AG08470 (cell line): ENCODE results near the genes HMGXB4, MB and APOL1.

GRCh38 chr22:32815448-32816216 lies 14.1 kb downstream of the TIMP3 start:
- RRBS: no CpG with 5 or more reads among the region's 8 CpGs

GRCh38 chr22:32831624-32832659 lies 30.4 kb downstream of the TIMP3 start:
- RRBS: no CpG with 5 or more reads among the region's 8 CpGs

GRCh38 chr22:33492097-33492817 lies 428.0 kb downstream of the LARGE1 start:
- RRBS: no CpG with 5 or more reads among the region's 7 CpGs

GRCh38 chr22:33841575-33842097 lies 78.6 kb downstream of the LARGE1 start:
- RRBS: no CpG with 5 or more reads among the region's 4 CpGs

- RRBS: no CpG with 5 or more reads among the region's 3 CpGs
These were observed 316.2 kb upstream of the LARGE1 start for GRCh38 chr22:34236540-34236870.

GRCh38 chr22:34627128-34627587 lies 438.8 kb upstream of the ISX start:
- RRBS: no CpG with 5 or more reads among the region's 3 CpGs

DNA sequence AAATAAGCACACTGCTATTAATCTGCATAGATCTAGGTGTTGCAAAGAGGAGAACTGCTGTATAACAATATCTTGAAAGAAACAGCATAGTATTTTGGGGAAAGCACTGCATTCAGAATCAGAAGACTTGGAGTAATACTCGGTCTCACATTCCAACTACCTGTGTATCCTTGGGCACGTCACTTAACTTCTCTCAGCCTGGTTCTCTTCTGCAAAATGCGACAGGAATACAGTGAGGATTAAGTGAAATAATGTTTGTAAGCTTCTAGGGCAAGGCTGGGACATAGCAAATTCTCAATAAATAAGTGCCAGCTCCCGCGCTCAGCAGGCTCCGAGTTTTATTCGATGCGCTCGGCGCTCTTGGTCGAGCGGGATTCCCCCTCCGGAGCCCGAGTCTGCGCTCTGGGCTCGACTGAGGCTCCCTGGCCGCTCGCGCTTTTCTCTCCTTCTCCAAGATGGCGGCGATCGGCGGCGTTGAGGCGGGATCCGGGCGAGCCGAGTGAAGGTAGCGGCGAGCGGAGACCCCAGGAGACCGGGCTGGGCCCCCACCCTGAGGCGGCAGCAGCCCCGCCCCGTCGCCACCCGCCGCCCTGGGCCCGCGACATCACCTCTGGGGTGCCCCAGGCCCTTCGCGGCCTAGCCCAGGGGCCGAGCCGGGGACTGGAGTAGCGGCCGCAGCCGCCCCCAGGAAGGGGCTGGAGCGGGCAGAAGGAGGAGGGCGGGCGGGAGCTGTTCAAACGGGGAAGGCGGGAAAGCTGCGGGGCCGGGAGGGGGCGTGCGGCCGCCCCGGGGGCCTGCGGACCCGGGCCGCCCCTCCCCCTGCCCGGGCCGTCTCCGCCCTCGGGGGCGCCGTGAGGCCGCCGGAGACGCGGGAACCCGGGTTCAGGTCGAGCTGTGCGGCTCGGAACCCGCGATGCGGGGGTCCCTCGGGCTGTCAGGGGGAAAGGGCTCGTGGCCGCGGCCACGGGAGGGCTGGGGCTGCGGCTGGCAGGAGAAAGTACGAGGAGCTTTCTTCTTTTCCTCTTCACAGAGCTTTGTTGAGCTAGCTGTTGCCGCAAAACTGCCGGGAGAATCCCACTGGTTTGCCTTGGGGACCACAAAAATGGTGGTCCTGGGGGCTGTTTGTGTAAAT lies at the start of gene HMGXB4:
Gene HMGXB4, plus strand, starts transcription at position 441 of the 1,132 bp plus-strand sequence.
- RRBS: 2% methylated on average over 30 of the region's 87 CpGs

- RRBS: no CpG with 5 or more reads among the region's 12 CpGs
These were observed 7.8 kb downstream of the HMGXB4 start for GRCh38 chr22:35264852-35265805.

DNA sequence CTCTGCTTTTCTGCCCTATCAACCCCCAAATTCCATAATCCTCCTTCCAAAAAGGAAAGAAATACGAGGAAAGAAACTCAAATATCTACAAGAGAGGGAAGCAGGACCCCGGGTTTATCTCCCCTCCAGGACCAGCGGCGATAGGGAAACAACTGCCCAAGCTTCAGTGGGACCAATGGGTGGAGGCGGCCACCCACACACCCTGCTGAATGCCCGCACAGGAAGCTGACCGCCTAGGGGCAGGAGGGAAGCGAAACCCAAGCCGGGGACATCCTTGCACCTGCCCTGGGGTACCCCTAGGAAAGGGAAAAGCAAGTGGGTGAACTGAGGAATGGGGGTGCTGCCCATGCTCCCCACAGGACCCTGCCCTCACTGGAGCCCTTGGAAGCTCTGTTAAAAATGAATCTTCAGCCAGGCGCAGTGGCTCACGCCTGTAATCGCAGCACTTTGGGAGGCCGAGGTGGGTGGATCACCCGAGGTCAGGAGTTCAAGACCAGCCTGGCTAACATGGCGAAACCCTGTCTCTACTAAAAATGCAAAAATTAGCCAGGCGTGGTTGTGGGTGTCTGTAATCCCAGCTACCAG lies 27.5 kb upstream of the HMOX1 start:
- RRBS: no CpG with 5 or more reads among the region's 16 CpGs

GRCh38 chr22:35426237-35427173 lies 26.6 kb downstream of the MCM5 start:
- RRBS: no CpG with 5 or more reads among the region's 12 CpGs

- RRBS: 90% methylated on average over 3 of the region's 20 CpGs
These were observed at the start of gene MB for GRCh38 chr22:35616699-35618013. Gene MB (minus strand): TSS chr22:35617329.

- RRBS: no CpG with 5 or more reads among the region's 7 CpGs
These were observed 49.2 kb downstream of the APOL5 start for GRCh38 chr22:35766719-35767369.

DNA sequence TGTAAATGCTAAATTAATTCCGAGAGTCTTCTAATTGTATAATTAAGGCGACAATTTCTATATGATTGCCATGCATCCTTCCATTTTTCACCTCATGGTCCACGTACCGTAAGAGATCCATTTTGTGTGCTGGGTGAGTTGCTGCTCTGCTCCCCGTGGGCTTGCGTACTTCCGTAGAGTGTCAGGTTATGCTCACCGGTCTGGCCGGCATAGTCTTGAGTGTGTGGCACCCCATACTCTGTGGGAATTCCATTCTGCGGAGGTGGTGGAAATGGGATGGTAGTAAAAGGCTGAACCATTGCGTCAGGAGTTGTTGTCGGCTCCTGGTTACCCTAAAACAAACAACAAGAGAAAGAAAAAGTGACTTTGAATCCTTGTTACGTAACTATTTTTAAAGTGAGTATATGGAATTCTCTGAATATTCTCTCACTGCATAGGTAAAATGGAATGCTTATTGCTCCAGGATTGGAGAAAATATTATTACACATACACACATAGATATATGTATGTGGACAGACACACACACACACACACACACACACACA lies 92.1 kb downstream of the APOL5 start:
- RRBS: no CpG with 5 or more reads among the region's 13 CpGs

DNA sequence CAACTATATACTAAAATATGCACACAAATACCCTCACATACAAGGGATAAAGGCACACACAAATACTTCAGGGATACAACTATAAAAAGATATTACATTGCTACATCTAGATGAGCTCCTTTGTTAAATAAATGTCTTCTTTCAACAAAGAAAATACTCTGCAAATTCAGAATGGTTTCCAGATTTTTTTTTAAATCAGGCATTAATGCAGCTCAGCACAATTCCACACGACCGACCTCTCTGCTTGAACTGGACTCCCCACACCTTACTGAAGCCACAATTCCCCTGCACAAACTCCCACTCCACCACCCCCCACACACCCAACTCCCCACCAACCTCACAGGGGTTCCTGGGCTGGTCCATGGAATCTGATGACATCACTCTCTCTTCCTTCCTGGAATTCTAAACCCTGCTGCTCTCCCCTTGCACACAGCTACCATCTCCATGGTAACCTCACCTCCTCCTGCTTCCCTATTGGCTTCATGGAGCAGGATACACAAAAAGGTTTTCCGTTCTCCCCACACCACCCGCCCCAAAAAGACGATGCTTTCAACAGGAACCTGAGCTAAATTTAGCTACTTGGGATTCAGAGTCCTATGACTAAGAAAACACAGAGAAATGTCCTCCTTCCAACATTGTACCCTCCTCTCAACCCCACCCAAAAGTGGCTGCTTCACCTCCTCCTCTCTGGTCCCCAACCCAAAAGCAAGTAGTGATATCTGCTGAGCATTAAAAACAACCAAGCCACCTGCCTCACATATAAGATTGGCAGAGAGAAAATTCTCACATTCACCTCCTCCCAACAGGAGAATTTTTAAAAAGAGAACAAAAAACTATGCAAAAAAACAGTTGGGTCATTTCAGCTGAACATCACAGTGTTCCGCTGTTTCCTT lies 67.2 kb downstream of the RBFOX2 start:
- RRBS: no CpG with 5 or more reads among the region's 6 CpGs

DNA sequence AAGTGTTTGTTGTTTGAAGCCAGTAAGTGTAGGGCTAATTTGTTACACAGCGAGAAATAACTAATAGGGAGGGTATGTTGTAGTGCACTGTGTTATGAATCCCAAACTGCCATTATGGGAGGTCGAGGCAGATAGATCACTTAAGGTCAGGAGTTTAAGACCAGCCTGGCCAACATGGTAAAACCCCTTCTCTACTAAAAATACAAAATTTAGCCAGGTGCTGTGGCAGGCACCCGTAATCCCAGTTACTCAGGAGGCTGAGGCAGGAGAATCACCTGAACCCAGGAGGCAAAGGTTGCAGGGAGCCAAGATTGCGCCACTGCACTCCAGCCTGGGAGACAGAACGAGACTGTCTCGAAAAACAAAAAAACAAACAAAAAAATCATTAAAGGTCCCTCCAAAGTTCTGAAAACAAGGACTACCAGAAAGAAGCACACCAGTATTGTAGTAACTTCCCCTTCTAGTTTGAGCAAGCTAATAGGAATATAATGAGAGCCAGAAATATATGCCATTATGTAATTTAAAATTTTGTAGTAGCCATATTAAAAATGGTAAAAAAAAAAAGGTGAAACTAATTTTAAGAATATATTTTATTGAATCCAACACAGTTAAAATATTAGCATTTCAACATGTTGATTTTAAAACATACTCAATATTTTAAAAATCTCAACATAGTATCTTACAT lies 34.9 kb downstream of the RBFOX2 start:
- RRBS: no CpG with 5 or more reads among the region's 6 CpGs

DNA sequence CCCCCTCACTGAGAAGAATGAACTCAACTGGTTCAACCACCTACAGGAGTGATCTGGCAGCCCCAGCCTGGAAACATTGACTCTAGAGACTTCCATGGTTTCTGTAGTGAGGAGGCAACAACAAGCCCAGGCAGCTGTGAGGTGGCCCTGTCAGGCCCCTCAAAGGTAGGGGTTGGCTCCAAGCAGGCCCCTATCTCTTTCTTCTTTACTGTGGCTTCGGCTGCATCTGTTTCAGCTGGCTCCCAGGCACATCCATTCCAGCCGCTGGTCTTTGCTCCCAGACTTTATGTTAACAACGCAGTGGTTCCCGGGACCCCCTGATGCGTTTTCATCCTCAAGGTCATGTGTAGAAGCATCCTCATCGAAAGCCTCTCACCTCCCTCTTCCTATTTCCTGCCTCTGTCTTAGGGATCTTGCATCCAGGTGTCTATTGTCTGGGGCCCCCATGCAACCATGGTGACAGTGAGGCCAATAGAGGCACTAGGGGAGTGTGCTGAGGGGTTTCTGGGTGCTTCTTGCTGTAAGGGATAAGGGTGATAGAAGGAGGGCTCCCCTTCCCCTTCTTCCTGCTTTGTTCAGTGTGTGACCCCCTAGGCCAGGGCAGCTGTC lies 5.4 kb downstream of the APOL3 start:
- RRBS: no CpG with 5 or more reads among the region's 6 CpGs

DNA sequence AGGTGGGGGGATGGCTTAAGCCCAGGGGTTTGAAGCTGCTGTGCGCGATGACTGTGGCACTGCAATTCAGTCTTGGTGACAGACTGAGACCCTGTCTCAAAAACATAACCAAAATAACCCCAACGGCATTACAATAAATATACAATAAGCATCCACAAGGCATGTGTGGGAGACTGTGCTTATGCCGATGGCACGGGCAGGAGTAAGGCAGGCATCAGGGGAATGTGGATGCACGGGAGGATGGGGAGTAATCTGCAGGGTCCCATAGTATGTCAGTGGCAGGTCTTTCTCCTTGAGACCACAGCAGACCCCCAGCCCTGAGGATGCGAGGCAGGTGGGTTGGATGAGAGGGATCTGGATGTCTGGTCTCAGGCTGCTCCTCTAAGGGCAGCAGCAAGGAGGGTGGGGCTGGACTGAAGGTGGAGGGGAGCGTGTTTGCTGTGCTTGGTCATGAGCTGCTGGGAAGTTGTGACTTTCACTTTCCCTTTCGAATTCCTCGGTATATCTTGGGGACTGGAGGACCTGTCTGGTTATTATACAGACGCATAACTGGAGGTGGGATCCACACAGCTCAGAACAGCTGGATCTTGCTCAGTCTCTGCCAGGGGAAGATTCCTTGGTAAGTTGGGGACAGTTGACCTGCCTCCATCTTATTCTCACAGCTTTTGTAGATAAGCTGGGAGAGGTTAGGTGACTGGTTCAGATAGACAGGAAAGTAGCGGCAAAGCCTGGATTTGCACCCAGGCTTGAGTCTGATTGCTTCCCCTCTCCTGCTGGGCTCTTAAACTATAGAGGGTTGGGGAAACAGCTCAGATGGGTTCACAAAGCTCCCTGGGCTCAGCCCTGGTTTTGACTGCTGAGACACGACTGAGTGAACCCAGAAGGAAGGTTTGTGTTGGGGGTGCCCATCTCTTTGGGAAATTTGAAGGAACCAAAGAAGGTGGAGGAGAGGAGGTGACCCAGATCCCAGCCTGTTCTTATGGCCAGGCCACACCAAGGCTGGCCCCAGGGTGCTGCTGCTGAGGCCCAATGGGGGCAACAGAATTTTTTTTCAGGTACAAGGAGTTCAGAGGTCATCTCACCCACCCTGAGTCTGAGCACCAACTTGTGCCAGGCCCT lies at the start of gene APOL1:
Gene APOL1, plus strand, starts transcription at position 533 of the 1,119 bp plus-strand sequence.
- RRBS: no CpG with 5 or more reads among the region's 13 CpGs

GRCh38 chr22:36258397-36259792 lies 6.0 kb downstream of the APOL1 start:
- RRBS: no CpG with 5 or more reads among the region's 25 CpGs

- RRBS: no CpG with 5 or more reads among the region's 12 CpGs
These were observed 32.1 kb downstream of the APOL1 start for GRCh38 chr22:36285069-36285384.

DNA sequence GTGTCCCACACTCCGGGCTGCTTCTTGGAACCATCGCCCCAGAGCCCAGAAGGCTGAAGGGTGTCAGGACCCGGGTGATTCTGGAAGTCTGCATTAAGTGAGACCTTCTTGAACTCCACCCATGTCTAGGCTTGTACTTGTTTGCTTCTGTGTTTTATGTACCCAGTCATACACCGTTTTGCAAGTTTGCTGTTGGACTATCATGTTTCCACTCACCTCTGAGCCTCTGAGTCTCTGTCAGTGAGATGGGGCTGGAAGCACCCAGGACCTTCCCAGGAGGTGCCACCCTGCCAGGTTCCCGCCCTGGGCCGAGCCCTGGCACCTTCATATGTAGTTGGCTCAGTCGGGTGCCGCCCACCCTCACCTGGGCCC lies 34.9 kb downstream of the APOL1 start:
- RRBS: 84% methylated on average over 3 of the region's 8 CpGs